A673 (cell line): ENCODE measurements around a stretch of chr20.

GRCh38 chr20:3697667-3698306 is 14.6 kb downstream of the SIGLEC1 start:
- PRO-cap, result no peak

- PRO-cap, result no peak
Observed at GRCh38 chr20:3739280-3739714, 6.8 kb downstream of the HSPA12B start.

DNA sequence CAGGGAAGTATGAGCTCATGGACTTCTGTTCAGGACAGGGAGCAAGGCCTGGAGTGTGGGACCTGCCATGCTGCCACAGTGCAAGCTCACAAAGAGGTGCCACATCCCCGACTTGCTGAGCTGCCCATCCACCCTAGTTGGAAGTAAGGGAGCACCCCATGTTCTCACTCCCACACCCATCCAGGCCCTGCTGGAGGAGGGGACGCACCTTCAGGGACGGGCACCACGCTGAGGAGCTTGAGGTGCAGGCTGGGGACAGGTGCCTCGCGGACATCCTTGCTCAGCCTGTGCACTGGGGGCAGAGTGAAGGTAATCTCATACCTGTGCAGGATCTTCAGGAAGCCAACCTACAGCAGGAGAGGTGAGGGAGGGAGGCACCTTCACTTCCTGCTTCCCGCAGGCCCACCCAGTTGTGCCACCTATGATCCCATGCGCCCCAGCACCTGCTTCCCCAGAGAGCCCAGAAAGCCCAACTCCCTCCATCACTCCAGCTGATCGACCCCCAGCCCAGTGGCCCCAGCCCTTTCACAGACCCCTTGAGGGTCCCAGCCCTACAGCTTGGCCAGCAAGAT is 12.2 kb downstream of the ADISSP start:
- PRO-cap, result no peak

GRCh38 chr20:3801143-3802191 is 5.4 kb downstream of the CDC25B start:
- PRO-cap, result no peak

DNA sequence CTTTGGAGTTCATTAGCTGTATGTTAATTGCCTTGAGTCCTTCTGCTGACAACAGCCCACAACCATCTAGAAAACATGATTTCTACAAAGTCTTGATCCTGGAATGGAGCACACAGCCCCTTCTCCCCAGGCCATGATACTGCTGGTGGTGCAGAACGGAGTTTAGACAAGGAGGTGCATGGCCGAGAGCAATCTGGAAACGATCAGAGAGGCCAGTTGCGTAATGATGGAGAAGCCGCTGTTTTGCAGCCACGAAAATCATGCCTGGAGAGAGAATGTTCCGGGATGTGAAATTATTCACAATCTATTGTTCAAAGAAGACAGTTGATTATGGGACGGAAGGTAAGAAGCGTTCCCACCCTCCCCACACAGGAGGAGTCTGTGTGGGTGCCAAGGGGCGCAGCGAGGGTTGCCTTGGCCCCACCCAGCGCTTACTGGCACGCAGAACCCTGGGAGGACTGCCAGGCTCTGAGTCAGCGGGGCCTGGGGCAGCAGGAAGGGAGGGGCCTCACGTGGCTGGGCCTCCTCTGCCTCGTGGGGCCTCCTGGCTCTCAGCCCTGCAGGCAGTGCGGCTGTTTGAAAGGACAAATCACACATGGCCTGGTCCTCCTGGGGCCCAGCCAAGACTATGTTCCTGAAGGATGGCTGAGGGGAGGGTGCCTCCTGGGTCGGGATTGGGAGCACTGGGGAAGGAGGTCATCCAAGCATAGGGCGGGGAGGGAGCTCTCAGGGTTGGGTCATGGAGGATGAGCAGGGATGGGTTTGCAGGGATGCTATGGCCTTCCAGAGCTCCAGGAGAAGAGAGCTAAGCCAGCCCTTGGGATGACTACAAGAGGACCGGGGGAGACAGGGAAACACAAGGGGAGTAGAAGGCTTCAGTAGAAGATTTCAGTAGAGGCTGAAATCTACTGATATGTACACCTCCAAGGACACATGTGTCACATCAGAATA is 8.7 kb upstream of the AP5S1 start:
- PRO-cap, result bidirectional peak, plus-strand start at position 206 of the sequence, minus-strand start at position 141 of the sequence; bidirectional peak, plus-strand start at position 562 of the sequence, minus-strand start at position 381 of the sequence

GRCh38 chr20:3815920-3816198 is 4.5 kb upstream of the AP5S1 start:
- PRO-cap, result no peak

- PRO-cap, result no peak
Observed at GRCh38 chr20:3889938-3890590, 877 bp downstream of the PANK2 start.

- PRO-cap, result no peak
Observed at GRCh38 chr20:4040355-4040817, 25.0 kb upstream of the RNF24 start.

DNA sequence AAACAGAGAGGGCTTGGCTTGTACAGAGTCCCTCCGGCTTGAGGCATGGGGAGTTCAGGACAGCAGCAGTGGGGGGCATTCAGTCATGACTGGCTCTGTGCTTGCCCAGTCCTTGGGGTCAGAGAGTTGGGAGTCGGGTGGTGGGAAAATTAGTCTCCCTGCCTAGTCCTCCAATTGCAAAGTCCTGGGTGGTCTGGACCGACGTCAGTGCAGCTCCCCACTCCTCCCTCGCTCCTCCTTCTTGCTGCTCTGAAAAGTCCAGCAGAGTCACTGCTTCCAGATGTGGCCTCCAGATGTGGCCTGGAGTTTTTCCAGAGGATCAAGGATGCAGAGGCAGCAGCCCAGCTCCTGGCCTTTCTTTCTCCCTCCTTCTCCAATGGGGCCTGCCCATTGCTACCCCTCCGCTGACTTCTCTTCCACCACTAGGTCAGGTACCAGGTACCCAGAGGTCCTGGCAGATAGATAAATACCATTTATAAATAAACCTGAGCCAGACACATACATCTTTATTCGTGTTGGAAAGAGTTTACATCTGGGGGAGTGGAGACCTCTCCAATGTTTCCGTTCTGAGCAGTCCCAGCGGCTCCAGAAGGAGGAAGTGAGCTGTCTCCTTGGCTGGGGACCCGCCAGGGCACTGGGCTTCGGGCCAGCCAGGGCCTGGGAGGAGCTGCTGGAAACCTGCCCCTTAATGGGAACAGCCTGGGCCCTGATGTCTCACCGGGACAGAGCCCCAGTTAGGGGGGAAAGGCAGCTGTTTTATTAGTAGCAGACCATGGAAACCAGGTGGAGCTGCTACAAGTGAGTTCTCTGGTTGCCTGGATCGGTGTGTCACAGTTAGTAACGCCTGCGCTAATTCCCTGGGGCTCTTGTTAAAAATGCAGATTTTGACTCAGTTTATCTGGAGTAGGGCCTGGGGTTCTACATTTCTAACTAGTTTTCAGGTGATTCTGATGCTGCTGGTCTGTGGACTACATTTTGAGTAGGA is 49.1 kb upstream of the RNF24 start:
- PRO-cap, result no peak

DNA sequence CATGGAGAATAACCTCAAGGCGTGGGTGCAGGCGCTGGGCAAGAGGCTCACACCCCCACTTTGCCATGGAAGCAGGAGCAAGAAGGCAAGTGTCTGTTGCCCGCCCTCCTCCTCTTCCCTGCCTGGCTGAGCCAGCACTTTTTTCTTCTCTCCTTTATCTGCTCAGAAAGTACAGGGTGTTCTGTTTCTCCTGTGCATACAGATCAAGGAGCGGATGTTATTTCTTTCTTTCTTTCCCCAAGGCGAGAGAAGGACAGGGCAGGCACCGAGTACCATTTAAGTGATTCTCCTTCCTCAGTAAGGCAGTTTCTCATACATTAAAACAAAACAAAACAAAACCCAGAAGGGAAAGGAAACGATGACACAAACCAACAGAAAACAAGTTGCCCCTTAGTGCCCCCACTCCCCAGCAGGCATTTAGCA is 22.3 kb downstream of the SMOX start:
- PRO-cap, result no peak

GRCh38 chr20:4297368-4297895 is 48.3 kb upstream of the ADRA1D start:
- PRO-cap, result unidirectional peak, minus-strand start at chr20:4297650

DNA sequence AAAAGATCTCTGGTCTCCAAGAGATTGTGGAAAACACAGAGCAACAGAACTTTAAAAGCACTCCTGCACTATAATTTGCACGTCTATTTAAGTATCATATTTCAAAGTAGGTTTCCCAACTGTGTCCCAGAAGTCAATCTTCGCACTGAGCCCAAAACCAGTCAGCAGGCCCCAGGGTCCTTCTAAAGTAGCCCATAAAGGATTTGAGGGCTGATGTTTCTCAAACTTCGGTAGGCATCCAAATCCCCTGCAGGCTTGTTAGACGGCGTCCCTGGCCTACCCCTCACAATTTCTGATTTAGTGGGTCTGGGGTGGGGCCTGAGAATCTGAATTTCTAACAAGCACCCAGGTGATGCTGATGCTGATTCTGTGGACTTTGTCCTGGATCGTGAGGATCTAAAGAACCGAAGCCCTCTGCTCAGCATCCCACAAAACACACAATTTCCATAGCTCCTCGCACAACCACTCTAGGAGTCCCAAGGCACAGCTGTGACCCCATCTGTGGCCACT is 34.3 kb downstream of the RASSF2 start:
- PRO-cap, result no peak

GRCh38 chr20:4814144-4814603 is 9.2 kb downstream of the RASSF2 start:
- PRO-cap, result no peak

DNA sequence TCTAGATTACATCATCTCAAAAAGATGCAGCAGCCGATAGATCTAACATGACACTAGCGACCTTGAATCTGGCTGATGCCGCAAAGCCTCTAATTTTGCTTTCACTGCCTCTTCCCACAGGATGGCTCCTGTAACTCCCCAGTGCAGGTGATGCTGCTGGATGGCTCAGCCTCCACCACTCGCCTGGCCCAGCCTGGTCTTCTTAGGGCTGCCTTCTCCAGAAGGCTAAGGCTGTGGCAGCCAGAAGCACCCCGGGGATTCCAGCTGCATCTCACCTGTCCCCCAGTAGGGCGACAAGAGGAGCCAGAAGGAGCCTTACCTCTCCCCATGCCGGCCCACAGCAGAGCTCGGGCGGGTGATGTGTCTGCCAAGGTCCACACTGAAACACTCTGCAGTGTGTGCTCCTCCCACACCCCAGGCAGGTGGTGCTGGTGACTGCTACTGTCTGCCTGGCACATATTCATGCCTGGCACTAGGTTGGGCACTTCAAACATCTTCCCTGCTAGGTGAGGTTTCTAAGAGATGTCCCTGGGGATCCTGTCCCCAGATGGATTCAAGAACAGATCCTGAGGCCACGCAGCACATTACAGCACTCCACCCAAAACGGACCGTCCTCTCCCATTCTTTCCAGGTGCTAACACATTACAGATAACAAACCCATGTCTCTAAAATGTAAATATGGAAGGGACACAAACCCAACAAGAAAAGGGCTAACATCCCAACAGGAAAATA is 82.0 kb downstream of the SLC23A2 start:
- PRO-cap, result no peak

DNA sequence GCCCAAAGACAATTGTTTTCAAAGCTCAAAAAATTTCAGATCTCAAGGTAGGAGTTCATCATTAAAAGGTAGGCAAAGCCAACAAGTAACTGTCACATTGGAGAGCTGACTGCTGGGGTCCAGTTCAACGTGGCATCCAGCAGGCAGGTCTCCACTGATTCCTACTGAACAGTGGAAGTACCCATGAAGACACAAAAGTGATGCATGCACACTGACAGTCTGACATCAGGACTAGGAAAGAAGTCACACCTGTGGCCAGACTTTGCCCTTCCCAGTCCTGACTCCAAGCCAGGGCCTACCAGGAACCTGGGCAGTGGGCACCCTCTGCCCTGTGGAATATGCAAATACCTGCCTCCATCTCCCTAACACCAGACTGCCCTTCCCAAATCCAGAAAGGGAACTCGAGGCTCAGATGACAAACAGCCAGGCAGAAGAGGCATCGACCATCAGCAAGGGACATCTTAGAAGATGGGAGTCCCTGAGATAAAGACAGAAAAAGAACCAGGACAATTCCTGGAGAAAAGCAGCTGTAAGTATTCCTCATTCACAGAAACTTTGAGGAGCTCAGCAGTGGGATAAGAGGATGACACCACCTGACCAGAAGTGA is 50.9 kb downstream of the SLC23A2 start:
- PRO-cap, result no peak

GRCh38 chr20:4989366-4990008 is 11.8 kb downstream of the SLC23A2 start:
- PRO-cap, result no peak

DNA sequence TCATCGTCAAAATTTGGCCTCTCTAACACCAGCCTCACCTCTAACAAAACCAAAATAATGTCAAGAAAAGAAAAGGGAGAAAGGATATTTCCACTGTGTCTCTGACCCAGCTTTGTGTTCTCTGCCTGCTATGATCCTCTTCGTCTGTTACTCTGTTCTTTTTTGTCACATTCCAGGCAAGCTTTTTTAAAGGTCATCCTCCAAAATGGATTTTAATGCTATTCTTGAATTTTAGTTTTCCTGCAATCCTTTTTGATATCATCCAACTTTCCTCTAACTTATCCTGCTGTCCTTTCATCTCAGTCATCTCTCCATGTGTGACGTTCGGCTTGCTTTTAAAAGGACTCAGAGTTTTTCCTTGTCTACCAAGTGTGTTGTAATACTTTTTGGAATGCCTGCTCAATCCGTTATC is 48.7 kb upstream of the SLC23A2 start:
- PRO-cap, result no peak

DNA sequence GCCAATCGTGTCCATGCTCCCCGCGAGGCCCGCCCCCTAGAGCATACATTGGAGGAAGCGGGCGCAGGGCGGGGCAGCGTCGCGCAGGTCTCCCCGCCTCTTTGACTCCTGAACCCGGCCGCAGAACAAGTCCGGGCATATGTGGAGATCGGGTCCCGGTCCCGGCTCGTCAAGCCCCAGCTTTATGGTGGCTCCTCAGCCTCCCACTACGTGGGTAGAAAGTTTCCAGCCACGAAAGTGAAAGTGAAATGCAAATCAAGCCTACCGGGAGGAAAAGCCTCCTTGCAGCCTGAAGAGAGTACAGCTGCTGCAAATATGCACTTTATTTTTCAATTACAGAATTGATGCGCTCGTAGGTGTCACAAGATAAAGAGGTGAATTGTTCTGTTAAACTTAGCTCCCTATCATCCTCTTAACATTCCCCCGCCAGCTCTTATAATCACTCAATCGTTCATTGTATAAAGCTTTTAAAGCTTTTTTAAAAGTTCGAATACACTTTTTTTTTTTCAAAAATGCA is 352 bp upstream of the PCNA start:
- PRO-cap, result bidirectional peak, plus-strand start at position 138 of the sequence, minus-strand start outside the sequence

GRCh38 chr20:5159889-5160373 is 33.1 kb downstream of the CDS2 start:
- PRO-cap, result no peak

DNA sequence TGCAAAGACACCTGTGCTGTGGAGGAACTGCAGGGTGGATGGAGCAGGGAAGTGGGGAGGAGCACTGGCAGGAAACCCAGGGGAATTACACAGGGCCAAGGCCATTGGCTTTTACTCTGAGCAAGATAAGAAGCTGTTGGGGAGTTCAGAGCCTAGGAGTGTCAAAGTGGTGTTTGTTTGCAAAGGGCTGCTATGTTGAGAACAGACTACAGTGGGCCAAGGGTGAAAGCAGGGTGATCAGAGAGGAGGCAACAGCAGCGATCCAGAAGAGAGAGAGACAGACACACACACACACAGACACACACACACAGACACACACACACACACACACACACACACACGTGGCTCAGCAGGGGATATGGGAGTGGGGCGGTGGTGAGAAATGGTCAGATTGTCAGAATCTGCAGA is 75.7 kb downstream of the CDS2 start:
- PRO-cap, result no peak